ENCODE measurements around the genes ATRAID and NRBP1.

DNA sequence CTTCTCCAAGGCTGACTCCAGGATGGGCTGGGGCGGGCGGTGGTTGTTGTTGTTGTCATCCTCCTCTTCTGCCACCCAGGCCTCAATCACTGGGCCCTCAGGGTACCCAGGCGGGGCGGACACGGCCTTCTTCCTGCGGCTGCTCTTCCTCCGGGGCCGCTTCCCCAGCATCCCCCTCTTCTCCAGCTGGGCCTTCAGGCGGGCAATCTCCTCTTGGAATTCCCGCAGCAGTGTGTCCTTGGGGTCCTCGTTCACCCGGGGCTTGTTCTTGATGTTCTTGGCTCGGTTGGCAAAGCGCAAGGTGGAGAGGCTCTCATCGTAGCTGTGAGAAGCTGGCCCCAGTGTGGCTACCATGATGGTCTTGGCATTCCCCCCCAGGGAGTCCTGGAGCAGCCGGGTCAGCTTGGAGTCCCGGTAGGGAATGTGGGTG, 1.7 kb downstream of the KIF3C start:
- RRBS: 100% methylated on average over 2 of the region's 17 CpGs

DNA sequence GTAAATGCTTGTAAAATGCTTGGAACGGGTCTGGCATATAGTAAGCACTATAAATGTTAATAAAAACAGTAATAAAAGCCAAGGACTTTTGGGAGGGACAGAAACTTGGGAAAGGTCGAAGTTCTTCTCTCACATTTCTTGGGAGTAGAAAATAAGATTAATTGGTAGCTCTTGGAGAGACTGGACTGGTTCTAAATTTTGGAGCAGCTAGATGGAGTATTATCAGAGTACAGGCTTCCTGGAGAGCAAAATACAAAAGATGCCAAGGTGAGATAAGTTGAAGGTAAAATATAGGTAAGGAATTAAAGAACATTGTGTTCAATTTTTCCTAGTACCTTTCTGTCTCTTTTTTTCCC, 41.0 kb downstream of the RAB10 start:
- RRBS: no CpG with 5 or more reads among the region's 2 CpGs

DNA sequence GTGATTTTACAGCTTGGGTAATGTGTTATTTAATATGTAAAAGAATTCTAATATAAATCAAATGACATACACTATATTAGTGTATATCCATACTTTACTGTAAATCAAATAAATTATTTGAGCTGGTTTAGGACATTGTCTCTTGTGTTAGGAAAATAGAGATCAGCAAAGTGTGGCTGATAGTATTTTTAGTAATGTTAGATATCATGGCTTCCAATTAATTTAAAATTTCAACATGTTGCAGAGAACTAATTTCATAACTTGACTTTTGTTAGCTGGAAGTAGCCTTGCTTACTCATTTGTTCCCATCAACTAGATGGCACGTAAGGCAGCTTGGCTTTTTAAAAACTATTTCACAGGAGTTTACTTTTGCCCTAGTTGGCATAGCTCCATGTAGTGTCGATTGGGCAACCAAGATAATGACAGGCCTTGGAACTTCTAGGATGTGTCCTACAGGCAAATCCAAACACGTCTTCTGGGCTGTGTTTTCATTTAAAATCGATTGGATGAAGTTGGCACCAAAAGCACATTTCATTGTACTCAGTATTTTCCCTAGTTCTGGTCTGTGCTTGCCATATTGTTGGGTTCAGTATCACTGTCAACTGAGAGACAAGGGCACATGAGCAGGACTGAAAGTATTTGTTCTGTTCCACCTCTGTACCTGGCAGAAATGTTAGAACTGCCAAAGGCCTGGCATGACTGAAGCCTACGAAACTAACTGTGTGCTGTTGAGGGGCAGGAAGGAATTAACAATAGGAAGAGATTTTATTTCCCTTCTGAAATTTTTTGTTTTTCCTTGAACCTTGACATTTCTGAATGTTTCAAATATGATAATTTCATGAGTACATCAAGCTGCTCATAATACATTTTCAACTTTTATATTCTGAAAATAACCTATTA, 29.4 kb downstream of the HADHB start:
- RRBS: no CpG with 5 or more reads among the region's 5 CpGs

DNA sequence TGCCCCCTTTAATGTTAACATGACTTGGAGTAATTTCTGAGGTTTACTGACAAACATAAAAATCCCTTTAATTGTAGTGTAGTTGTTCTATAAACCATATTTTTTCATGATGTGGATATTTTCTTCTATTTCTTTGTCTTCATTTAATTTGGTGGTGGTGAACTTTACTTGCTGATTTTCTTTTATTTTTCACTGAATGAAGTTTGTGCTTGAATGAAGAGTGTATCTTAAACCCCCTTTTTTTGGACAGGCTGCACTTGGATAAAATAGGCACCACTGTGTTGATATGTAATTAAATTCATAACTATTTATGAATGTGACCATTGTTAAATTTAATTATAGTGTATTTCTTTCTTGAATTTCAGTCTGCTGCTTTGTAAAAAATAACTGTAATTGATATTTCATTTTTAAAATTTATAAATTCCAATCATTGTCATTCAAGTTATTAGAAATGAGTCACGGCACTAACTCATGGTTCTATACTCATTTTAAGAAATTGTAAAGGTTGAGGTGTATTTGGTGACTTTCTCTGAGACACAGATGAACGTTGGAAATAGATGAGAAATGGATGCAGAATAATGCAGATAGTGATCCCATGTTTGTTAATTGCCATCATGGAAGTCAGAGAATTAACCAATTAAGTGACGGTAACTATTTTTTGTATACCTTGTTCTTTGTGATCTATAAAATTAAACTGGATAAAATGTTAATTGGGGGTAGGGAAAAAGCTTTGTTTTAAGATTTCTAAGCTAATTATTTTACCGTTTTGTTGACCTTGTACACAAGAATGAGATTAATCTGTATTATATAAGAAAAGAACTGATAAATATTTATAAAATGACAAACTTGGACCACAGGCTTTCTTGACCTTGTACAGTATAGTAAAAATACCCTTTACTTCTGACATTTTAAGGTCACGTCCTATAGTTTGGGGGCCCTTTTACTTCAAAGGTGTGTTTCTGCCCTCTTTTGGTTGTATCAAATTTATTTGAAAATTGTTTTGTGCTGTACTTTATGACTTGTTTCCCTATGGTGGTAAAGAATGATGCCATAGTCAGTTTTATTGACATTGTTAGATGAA, 11.2 kb upstream of the DRC1 start:
- RRBS: no CpG with 5 or more reads among the region's 5 CpGs

GRCh38 chr2:26423416-26423686, 21.6 kb downstream of the DRC1 start:
- RRBS: no CpG with 5 or more reads among the region's 3 CpGs

DNA sequence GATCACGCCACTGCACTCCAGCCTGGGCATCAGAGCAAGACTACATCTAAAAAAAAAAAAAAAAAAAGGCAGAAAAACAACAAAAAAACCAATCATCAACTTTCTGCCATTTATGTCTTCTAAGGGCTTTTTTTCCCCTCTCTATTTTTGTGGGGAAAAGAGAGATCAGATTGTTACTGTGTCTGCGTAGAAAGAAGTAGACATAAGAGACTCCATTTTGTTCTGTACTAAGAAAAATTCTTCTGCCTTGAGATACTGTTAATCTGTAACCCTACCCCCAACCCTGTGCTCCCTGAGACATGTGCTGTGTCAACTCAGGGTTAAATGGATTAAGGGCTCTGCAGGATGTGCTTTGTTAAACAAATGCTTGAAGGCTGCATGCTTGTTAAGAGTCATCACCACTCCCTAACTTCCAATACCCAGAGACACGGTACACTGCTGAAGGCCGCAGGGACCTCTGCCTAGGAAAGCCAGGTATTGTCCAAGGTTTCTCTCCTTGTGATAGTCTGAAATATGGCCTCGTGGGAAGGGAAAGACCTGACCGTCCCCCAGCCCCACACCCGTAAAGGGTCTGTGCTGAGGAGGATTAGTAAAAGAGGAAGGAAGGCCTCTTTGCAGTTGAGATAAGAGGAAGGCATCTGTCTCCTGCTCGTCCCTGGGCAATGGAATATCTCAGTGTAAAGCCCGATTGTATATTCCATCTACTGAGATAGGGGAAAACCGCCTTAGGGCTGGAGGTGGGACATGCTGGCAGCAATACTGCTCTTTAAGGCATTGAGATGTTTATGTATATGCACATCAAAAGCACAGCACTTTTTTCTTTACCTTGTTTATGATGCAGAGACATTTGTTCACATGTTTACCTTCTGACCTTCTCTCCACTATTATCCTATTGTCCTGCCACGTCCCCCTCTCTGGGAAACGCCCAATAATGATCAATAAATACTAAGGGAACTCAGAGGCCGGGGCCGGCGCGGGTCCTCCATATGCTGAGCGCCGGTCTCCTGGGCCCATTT, 14.1 kb upstream of the SLC35F6 start:
- RRBS: no CpG with 5 or more reads among the region's 18 CpGs

- RRBS: no CpG with 5 or more reads among the region's 15 CpGs
These were observed 5.2 kb downstream of the SLC35F6 start for GRCh38 chr2:26768957-26769970.

- RRBS: 3% methylated on average over 24 of the region's 66 CpGs
These were observed 1.2 kb downstream of the DPYSL5 start for GRCh38 chr2:26848920-26849815.

DNA sequence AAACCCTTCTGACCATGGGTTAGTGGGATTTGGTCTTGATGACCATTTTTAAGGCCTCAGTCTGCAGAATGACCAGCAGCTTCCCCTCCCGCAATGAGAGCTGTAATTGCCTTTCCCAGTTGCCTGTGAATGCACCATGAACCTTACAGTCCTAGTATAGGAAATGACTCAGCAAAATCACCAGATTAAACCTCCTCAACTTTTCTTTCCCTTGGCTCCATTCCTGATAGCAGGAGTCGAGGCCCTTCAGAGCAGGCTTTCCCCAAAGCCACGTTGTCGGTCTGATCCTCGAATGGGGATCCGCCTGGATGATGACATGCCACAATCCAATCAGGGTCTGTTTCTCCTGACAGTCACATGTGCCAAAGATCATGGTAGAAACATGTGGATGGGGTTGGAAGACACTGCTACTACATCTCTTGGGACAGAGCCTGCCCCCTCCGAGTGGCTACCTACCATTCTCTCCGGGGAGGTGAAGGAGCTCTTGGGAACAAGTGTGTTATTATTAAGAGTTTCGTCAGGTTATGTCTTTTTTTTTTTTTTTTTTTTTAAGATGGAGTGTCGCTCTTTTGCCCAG, 16.8 kb upstream of the TMEM214 start:
- RRBS: no CpG with 5 or more reads among the region's 10 CpGs

DNA sequence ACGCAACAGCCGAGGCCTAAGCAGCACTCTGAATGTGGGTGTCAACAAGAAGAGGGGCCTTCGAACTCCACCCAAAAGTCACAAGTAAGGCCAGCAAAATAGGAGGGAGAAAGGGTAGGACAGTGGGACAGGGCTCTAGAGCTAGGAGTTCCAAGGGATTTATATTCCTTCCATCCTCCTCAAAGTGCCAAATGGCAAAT, 7.0 kb downstream of the AGBL5 start:
- RRBS: no CpG with 5 or more reads among the region's 3 CpGs

- RRBS: 90% methylated on average over 5 of the region's 6 CpGs
These were observed 1.9 kb downstream of the OST4 start for GRCh38 chr2:27069571-27069959.

DNA sequence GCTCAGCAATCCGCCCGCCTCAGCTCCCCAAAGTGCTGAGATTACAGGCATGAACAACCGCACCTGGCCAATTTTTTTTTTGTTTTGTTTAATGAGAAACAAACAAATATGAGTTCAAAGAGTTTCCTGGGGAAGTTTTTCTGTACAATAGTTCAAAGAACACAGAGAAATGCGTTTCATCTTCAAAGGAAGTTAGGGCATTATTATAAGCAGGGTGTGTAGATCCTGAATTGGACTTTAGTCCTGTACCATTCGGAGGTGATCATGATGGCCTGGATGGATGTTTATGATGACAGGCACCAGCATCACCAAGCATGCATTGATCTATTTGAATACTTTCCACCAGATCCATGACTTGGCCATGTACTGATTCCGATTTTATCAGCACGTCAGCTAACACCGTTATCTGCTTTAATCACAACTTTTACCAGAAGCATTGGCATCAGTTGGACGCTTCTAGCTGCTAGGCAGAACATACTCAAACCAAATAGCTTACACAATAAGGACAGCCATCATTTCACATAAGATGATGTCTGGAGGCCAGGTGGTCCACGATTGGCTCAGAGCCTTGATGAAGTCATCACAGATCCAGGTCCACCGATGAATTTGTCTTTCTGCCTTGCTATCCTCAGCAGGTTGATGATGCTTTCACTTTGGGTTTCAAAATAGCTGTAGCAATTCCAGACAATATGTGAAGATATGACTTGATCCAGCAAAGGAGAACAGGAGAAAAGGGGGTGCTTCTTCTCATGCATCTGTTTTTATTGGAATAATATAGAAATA, 29.1 kb downstream of the TCF23 start:
- RRBS: no CpG with 5 or more reads among the region's 11 CpGs

DNA sequence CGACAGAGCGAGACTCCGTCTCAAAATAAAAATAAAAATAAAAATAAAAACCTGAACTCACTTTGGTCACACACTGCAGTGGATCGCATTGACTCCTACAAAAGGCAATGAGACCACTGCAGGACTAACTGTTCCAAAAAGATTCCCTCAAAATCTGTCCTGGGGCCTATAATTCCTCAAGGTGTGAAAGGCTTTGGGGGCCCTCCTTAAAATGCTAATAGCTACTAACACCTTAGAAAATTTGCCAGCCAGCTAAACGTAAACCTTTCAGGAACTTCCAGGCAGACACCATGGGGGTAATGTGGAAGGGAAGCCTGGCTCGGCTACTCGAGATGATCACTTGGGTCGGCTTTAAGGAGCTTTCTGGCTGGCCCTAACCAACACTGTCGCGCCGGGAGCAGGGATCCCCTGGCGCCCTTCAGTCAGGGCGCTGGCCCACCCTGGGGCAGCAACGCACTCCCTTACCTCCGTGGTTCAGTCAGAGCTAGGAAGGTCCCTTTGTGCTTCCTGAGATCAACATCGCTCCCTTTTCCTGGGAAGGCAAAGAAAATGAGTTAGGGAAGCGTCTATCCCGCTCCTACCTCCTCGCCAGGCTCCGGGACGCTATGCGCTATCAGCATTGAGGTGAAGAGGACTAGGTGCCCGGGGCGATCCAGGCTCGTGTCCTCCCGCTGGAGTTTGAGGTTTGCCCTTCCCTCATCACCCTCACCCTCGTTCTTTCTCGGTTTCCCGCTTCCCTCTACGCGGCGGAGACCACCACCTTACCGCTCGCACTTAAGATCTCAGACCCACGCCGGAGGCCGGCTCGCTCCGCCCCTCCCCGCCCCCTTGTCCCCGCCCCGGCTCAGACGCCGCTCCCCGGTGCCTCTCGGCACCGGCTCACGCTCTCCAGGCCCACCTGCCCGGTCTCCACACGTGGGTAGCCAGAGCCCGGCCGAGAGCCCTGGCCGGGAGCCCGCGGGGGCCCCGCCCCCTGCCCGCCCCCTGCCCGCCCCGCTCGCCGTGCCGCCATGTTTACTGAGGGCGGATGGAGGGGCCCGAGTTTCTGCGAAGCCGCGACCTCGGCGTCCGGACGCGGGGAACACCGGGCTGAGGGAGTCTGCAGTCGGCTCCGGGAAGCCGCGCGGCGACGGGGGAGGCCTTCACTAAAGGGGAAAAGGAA, at the start of gene ATRAID:
Gene ATRAID, plus strand, starts transcription at position 1,040 of the 1,162 bp plus-strand sequence.
- RRBS: 2% methylated on average over 10 of the region's 80 CpGs

GRCh38 chr2:27305898-27306316, 2.3 kb downstream of the UCN start:
- RRBS: no CpG with 5 or more reads among the region's 14 CpGs

- RRBS: no CpG with 5 or more reads among the region's 14 CpGs
These were observed 5.7 kb downstream of the EIF2B4 start for GRCh38 chr2:27364146-27365099.

DNA sequence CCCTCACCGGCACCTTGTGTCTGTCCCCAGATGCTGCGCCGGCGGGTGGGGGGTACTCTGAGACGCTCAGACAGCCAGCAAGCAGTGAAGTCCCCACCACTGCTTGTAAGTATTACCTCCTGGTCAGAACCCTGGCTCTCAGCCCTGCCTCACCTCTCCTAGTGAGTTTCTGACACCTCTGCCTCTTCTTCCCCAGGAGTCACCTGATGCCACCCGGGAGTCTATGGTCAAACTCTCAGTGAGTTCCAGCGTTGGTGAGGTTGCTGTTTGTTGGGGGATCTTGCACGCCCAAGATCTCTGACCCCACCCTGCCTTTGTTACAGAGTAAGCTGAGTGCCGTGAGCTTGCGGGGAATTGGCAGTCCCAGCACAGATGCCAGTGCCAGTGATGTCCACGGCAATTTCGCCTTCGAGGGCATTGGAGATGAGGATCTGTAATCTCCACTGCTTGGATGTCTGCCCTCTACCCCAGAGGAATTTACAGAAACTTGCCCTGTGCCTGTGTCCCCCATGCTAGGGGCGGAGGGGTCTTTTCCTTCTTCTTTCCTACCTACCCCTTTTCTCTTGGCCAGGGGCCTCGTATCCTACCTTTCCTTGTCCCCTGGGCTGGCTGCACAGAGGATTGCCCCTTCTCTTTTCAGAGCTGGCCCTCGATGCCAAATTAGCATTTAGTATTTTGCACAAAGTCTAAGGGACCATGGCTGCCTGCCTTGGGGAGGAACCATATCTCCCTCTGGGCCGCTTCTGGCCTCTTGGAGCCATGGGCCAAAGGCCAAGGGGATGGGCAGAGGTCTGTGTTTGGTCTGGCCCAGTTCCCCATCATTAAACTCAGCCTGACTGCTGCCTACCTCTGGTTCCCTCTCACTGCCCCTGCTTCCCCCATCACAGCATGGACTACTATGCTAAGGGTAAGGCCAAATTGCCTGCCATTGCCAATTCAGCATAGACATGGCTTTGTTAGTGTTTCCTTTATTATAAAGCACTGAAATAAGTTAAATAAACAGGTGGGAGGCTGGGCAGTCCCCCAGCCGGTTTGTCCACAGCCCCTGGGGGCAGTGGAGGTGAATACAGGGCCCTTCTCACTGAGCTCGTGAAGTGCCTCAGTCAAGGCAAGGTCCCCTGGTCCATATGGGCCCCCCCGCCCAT, 3.9 kb downstream of the ZNF513 start:
- RRBS: no CpG with 5 or more reads among the region's 20 CpGs

GRCh38 chr2:27391963-27392369, 11.4 kb upstream of the ZNF513 start:
- RRBS: no CpG with 5 or more reads among the region's 3 CpGs

DNA sequence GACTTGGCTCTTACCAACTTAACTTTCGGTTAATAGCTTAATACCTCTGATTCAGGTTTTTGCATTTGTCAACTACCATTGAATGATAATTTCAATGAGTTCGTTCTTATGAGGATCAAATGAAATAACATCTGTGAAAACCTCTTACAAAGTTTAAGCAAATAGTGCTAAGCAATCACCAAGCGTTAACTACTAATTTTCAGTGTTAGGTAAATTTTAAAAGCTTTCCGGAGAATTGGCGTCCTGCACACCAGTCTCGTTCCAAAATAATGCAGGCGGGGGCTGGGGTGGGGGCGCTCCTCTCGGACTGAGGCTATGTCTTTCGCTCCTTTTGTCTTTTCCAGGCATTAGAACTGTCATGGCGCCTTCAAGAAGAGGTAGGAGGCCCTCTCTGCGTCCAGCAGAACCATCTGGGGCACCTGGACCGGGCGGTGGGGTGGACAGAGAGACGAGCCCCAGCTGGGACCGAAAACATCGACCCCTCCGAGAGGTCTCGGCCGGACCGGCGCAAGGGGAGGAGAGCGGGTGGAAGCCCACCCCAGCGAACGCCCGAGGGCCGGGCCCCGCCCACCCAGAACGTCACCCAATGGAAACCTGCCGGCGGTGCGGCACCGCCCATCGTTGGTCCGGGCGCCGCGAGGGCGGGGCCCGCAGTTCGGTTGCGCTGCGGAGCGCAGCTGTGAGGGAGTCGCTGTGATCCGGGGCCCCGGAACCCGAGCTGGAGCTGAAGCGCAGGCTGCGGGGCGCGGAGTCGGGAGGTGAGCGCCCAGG, at the start of gene NRBP1:
Gene NRBP1, plus strand, starts transcription at position 658 of the 771 bp plus-strand sequence.
- RRBS: 2% methylated on average over 29 of the region's 54 CpGs

- RRBS: no CpG with 5 or more reads among the region's 13 CpGs
These were observed 53.3 kb downstream of the SLC4A1AP start for GRCh38 chr2:27716928-27717456.

DNA sequence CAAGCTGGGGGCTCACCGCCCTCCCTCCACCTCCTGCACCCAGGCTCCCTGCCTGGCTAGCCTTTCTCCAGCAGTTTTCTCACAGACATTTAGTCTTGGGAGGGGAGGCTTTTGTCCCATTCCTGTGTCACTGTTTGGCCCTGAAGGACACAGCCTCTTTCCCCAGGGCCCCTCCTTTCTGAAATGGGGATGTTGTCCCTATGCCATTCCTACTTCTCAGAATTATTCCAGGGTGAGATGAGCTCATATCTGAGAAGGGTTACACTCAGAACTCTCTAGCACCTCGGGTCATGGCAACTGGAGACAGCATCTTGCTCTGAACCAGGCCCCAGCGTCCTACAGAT, 47.3 kb upstream of the MRPL33 start:
- RRBS: no CpG with 5 or more reads among the region's 3 CpGs

All from aortic smooth muscle cell (primary cell).